ENCODE data around the genes BTBD8 and BCAR3.

- RRBS: no CpG with 5 or more reads among the region's 8 CpGs
Measured at GRCh38 chr1:91735096-91735652, 150.8 kb downstream of the TGFBR3 start.

DNA sequence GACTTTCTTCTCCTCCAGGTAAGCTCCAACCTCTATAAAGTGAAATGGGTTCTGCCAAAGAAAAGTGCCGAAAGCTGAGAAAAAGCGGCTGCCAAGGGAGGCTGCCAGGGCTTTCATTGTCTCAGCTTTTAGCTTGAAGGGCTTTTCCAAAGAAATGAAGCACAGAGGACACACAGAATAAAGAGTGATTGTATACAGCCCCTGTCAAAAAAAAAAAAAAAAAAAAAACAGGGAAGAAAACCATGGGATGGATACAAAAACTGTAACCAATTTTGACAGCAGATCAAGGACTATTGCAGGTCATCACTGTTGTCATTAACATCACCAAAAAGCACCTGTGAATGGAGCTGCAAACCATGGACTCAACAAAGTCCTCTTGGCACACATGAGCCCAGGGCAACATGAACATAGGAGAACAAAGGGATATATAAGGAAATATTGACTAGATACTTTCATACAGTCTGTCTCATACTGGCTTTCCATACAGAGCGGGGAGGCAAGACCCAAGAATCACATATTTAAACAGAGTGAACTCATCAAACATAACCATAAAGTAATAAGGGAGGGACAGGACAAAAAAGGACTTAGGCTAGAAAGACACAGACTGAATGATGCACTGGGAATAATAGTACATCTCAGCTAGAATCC, 126.6 kb downstream of the TGFBR3 start:
- RRBS: no CpG with 5 or more reads among the region's 3 CpGs

DNA sequence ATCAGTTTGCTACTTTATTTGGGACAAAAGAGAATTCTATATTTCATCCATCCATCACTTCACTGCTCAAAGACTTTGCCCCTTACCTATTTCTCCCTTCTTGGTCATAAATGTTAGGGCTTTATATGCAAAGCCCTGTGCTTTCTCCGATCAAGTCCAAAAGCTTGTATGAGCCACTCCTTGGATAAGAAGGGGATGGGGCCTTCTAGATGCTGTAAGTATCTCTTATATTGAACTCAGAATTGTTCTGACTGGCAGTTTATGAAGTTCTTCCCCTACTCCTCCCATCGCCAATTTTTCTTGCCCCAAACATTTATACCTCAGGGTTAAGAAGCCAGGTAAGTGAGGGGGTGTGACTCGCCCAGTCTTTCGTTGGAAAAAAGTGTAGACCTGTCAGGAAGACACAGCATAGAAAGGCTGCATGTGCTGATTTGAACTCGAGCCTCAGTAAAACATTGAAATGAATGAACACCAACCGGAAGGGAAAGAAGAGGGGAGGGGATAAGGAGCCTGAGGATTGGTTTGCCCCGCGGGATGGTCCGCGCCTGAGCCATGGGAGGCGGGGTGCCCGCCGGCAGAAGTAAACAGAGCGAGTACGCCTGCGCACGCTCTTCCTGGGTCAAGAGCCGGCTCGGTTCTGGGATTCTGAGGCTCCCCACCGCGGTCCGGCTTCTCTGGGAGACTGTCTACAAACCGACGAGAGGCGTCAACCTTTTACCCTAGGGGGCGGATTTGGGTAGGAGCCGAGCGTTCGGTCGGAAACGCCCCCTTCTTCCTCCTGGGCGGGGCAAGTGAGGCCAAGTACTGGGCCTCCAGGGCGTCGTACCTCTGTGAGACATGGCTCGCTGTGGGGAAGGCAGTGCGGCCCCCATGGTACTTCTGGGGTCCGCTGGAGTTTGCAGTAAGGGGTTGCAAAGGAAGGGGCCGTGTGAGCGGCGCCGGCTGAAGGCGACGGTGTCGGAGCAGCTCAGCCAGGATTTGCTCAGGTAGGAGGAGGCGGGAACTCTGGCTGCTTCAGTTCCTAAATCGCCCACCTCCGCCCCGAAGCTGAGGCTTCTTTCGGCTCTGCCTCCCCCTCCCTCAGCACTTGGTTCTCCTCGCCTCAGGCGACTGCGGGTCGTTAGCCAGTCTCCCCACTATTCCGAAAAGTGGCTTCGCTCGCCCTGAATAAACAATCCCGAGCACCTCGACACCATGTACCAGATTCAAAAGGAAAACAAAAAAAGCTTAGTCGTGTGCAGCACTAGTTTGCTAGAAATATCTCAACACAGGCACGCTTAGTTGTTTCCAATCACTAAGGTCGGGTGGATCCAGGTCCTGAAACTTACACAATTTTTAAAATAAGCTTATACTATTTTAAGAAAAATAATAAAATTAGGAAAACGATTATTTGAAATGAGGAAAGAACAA, at the start of gene BTBD8:
BTBD8 (plus strand) TSS at position 611 of the 1,410 bp plus-strand sequence.
- RRBS: 3% methylated on average over 11 of the region's 62 CpGs

GRCh38 chr1:92315767-92316446, 17.0 kb downstream of the RPAP2 start:
- RRBS: no CpG with 5 or more reads among the region's 6 CpGs

DNA sequence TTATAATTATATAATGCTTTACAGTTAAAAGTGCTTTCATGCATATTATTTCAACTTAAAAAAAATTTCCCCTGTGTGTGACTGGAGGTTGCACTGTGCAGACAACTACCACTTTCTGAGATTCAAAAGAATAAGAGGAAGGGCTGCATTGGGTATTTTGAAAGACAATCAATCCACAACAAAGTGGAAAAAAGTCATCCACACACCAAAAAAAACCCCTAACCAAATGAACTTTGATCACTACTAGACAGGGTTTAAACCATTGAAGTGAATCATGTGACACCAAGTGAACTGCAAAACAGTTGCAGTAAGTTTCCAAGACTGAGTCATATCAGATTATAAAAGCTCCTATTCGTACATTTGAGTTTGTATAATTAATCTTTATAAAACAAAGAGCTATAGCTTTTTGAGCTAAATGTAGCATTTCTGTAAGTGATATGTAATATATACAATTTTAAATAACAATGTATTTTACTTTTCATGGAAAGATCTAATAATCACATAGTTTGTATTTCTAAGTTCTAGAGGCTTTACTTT, 50.3 kb upstream of the GFI1 start:
- RRBS: no CpG with 5 or more reads among the region's 1 CpG

DNA sequence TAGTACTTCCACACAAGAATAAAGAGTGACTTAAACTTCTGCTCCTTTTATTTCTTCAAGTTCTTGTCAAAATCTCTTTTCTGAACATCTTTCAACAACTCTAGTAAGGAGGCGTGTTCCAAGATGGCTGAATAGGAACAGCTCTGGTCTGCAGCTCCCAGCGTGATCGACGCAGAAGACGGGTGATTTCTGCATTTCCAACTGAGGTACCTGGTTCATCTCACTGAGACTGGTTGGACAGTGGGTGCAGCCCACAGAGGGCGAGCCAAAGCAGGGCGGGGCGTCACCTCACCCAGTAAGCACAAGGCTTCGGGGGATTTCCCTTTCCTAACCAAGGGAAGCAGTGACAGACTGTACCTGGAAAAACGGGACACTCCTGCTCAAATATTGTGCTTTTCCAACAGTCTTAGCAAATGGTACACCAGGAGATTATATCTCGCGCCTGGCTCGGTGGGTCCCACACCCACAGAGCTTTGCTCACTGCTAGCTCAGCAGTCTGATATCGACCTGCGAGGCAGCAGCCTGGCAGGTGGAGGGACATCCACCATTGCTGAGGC, 69.5 kb downstream of the EVI5 start:
- RRBS: no CpG with 5 or more reads among the region's 15 CpGs

DNA sequence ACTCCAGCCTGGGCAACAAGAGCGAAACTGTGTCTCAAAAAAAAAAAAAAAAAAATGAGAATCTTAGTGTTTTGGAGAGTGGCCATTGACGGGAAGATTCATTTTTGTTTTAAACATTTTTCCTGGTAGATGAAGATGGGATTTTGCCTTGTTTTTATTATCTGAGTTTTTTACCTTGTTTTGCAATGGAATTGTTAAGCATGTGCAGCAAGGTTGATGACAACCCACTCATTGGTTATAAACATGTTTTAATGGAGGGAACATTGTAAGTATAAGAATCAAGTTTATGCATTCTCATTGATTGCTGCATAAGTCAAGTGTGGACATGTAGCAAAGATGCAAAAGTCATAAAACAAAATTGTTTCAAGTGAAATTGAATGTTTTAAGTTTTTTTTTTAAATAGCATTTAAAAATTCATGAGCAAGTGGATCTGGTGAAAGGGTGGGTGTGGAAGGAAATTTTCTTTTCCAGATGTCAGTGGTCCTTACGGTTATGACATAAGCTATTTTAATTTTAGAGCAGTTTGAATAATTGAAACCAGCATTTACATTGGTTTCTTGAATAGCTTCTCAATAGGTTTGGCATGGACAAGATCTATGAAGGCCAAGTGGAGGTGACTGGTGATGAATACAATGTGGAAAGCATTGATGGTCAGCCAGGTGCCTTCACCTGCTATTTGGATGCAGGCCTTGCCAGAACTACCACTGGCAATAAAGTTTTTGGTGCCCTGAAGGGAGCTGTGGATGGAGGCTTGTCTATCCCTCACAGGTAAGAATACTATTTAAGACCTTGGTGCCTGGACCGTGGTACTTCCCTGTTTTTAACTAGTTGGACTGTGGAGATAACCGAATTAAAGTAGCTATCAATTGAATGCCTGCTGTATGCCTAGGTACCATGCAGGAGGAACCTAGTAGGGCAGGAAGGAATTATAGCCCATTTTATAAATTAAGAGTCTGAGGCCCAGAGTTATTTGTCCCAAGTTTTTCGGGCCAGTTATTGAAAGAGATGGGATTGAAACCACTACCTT, 4.1 kb downstream of the RPL5 start:
- RRBS: no CpG with 5 or more reads among the region's 6 CpGs

GRCh38 chr1:93133640-93134480, 46.4 kb downstream of the TMED5 start:
- RRBS: no CpG with 5 or more reads among the region's 5 CpGs

- RRBS: 0% methylated on average over 1 of the region's 26 CpGs
Measured at GRCh38 chr1:93345510-93345866, 219 bp upstream of the DR1 start.

GRCh38 chr1:93524009-93524351, 76.1 kb downstream of the FNBP1L start:
- RRBS: no CpG with 5 or more reads among the region's 2 CpGs

DNA sequence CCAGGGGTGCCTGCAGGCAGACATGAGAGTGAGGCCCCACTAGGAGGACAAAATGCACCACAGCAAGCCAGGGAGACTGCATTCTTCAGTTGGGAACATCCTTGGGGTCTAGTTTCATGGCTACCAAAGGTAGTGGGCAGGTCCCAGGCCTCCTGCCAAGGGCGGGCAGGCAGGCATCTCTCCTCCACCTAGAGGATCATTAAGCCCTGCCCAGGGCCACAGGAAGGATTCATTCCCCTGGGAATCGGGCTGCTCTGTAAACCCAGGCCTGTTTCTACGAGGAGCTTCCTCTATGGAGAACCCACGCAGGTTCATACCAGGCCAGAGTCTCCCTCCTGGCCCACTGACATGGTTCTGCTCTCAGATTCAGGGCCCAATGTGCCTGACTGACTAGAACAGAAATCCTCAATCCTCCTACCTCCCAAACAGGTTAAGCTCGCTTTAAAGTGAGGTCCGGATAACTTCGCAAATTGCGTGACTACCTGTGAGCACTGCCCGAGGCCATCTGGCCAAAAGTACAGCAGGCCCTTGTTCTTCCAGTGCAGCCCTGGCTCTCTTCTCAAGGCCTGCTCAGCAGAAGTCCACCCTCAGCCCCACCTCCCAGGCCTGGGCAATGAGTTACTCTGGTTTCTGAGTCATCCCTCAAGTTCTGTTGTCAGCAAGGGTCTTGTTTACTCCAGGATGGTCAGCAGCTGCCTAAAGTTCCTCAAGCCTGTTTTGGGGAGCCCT, 102.0 kb downstream of the BCAR3 start:
- RRBS: no CpG with 5 or more reads among the region's 9 CpGs

DNA sequence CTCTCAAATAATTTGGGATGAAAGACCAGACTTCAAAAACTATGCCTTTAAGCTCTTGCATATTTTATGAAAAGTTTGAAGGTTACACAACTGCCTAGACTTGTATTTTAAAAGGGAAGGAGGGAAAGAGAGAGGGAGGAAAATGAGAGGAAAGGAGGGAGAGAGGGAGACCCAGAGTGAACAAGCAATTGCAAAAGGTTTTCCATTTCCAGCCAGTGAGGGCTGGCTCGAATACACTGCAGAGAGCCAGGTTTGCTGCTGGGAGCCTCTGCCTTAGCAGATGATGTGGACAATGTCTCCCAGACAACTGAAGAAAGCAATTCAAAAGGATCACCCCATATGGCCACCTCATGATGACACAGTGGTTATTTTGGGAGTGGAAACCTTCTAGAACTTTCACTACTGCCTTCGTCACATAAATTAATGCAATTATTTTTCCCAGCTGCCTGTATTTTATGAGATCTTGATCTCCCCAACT, 86.4 kb downstream of the BCAR3 start:
- RRBS: no CpG with 5 or more reads among the region's 2 CpGs

GRCh38 chr1:93597620-93598437, 83.8 kb downstream of the BCAR3 start:
- RRBS: no CpG with 5 or more reads among the region's 12 CpGs

DNA sequence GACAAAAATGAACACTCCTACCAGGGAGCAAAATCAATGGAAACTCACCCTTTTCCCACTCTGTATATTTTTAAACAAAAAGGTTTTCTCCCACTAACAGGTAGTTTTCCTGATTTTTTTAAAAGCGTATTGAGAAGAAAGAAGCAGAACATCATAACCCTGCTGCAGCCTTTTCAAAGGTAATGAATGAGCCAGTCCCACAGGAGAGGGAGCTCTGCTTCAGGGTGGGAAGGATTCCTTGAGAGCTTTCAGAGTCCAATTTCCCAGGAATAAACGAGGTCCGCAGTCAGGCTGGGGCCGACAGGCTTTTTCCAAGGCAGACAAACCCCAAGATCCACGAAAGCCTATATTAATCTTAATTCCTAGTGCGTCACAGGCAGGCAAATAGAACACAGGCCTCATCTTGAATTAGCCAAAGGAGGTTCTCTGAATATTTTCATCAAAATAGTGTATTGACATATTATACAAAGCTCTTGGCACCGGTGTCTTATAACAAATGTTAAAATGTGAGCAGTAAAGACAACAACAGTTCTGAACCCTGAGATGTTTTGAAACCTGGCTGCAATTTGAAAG, 68.7 kb downstream of the BCAR3 start:
- RRBS: no CpG with 5 or more reads among the region's 7 CpGs

DNA sequence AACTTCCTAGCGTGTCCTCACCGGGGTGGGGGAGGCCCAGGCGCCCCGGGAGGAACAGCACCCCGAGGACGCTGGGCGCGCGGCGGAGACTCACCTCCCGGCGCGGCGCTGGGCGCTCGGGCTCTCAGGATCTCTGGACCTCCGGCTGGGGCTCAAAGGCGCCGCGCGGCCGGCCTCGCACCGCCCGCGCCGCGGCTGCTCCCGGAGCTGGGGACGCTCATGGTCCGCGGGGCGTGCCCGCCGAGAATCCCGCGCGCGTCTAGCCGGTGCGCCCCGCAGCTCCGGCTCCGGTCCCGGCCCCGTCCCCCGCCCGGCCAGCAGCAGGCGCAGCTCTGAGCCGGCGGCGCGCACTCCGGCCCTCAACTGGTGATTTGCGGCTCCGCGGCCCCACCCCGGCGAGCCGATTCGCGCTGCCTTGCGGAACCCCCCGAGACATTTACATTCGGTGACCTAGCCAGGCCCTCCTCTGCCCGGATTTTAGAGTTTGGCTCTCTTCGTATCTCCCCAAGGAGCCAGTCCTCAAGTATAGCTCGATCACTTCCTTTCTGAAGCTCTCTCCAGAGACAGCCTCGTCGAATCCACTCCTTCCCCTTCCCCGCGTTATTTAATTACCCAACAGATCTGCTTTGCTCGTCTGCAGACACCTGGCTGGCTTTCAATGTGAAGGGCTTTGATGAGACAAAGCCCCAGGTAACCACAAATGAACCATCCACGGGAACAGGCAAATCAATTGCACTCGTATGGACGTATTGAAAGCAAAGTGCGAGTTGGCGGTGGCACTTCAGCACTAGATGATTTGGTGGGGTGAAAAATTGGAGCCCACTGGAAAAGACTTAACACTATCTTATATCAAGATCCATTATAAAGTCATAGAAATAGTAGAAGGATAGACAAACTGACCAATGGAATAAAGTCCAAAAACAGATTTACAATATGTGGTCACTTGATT, at the start of gene BCAR3:
BCAR3 (minus strand) TSS at position 334 of the 949 bp plus-strand sequence.
- RRBS: 1% methylated on average over 40 of the region's 78 CpGs

GRCh38 chr1:93701659-93702200, 20.1 kb upstream of the BCAR3 start:
- RRBS: no CpG with 5 or more reads among the region's 4 CpGs

DNA sequence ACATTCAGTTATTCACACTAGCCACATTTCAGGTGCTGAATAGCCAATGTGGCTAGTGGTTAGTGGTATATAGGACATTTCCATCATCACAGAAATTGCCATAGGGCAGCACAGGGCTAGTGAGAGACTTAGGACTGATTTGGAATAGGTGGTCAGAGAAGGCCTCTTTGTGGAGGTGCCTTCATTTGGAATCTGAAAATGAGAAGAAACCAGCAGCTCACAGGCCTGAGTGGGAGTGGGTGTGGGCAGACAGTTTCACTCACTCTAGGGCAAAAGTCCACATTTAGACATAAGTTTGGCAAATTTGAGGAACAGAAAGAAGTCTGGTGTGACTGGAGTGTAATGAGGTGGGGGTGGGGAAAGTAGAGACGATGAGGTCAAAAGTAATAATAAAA, 22.3 kb upstream of the BCAR3 start:
- RRBS: no CpG with 5 or more reads among the region's 1 CpG

GRCh38 chr1:94063121-94063773, 57.7 kb downstream of the ABCA4 start:
- RRBS: no CpG with 5 or more reads among the region's 10 CpGs

GRCh38 chr1:94425604-94426438, 7.6 kb downstream of the ABCD3 start:
- RRBS: no CpG with 5 or more reads among the region's 6 CpGs